ENCODE measurements around a stretch of chr10.

DNA sequence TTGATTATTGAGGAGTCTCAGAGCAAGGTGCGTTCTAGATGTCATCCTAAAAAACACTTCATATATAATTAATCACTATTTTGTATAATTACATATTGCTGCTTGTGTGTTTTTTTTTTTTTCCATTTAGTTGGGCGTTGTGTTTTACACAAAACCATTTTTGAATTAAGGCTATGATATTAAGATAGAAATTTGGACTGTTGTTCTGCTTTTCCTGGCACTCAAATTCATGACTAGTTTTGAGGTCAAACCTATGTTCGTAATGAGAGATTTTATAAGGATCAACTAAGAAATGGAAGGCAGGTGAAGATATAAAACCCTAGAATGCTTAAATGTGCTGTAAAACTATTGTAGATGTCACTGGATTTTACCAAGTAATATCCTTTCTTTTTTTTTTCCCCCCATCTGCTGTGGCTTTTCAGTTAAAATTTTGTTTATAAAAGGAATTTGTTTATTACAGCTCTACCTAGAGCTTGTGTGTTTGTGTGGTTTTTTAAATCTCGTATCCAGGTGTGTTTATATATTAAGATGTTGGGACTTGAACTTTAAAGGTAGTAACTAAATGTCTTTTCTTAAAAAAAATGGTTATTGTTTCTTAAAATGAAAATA, 63.5 kb upstream of the ADRA2A start:
- PRO-cap, 8 experiments = no peak in any of the 8 experiments

- PRO-cap, 8 experiments = no peak in any of the 8 experiments
Observed at GRCh38 chr10:112129299-112129671, 54.3 kb downstream of the GPAM start.

GRCh38 chr10:112383181-112383794, 9.4 kb downstream of the ACSL5 start:
- PRO-cap, 8 experiments = no peak in any of the 8 experiments

GRCh38 chr10:112392927-112393140, 18.9 kb downstream of the ACSL5 start:
- PRO-cap, 8 experiments = no peak in any of the 8 experiments

DNA sequence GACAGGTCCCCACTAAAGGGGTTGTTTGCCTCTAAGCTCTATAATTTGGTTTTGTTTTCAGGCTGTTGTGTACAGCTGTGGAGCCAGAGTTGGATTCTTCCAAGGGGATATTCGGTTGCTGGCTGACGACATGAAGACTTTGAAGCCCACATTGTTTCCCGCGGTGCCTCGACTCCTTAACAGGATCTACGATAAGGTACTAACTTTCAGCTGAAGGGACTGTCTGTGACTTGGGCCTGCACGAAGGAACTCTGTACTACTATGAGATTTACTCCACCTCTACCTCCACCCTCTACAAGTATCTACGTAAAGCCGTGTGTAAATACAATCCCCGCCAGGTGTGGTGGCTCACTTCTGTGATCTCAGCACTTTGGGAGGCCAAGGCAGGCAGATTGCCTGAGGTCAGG, 33.6 kb downstream of the ZDHHC6 start:
- PRO-cap, 8 experiments = no peak in any of the 8 experiments

DNA sequence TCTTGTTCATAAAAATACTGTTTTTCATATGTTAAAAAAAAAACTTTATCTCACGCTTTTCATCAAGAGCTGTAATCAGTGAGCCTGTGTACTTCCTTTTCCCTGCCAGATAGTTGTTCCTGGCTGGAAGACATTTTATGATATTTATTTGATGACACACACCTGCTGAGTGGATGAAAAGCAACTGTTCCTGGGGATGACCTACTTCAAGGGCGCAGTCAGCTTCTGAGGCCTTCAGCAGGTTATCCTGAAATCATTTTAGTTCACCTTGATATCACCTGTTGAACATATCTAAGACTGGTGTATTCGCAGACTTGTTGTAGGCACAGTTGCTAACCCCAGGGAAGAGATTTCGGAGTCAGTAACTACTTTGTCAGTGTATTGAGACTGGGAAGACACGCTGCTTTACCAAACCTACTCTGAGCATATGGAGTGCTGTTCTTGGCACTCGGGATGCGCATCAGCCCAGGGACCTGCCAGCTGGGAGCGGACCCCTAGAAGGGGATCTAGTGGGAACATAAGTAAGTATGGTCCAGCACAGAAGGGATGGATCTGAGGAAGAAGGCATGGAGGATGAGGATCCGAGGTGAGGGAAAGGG, 234.4 kb upstream of the TCF7L2 start:
- PRO-cap, 8 experiments = no peak in any of the 8 experiments

DNA sequence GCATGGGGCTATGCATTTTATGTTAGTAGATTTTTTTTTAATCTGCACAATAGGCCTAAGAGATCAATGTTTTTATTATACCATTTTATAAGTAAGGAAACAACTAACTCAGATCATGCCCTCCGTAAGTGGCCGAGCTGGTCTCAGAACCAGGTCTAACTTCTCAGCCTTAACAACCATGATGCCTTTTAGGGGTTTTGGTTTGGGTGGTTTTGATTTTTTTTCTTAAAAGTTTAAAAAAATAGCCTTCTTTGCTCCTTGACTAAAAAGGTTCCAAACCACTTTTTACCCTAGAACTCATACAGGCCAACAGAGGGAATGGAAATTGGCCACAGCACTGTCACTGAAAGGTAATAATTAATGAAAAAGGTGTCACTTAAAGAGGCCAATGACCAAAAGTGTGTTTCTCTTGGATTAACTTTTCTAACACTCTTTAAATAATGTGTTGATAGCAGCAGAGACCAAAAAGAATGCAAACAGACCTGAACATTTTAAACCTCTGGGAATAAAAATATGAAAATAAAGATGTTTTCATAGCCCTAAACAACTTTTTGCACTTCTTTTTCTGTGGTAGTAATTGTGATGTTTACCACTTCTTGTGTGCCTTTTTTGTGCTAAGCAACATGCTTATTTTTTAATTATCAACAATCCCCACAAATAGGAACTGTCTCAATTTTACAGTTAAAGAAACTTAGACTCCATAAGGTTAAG, 221.1 kb upstream of the TCF7L2 start:
- PRO-cap, 8 experiments = no peak in any of the 8 experiments

GRCh38 chr10:112803737-112804416, 146.2 kb upstream of the TCF7L2 start:
- PRO-cap, 8 experiments = no peak in any of the 8 experiments

- PRO-cap, 8 experiments = no peak in any of the 8 experiments
Observed at GRCh38 chr10:112898835-112899790, 50.9 kb upstream of the TCF7L2 start.

DNA sequence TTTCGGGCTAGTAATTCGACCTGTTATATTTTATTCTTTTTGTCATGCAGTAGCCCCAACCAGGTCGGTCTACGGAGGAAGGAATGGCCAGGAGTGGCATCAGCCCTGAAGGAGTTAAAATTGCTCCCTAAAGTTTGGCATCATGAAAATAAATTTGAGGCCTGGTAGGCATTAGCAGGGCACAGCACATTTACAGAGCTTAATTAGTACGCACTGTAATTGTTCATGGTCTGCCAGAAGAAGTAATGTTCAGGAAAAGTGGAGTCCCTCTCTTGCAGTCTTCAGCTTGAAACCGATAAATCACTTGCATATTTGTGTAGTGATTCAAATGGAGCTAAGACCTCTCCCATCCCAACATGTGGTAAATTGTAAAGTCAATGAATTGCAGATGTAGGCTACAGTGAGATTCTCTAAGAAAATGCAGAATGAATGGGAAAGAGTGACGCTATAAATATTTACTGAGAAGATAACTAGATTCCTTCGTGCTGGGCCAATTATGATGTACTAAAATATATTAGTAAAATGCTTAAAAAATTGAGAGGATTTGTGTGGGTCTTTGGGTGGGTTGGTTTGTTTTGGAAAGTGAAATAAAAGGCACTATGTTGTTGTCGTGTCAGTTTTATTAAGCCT, 8.2 kb downstream of the TCF7L2 start:
- PRO-cap, 8 experiments = peak in 2 of 8 experiments; most common plus-strand start position 248 of the sequence (in 2)

DNA sequence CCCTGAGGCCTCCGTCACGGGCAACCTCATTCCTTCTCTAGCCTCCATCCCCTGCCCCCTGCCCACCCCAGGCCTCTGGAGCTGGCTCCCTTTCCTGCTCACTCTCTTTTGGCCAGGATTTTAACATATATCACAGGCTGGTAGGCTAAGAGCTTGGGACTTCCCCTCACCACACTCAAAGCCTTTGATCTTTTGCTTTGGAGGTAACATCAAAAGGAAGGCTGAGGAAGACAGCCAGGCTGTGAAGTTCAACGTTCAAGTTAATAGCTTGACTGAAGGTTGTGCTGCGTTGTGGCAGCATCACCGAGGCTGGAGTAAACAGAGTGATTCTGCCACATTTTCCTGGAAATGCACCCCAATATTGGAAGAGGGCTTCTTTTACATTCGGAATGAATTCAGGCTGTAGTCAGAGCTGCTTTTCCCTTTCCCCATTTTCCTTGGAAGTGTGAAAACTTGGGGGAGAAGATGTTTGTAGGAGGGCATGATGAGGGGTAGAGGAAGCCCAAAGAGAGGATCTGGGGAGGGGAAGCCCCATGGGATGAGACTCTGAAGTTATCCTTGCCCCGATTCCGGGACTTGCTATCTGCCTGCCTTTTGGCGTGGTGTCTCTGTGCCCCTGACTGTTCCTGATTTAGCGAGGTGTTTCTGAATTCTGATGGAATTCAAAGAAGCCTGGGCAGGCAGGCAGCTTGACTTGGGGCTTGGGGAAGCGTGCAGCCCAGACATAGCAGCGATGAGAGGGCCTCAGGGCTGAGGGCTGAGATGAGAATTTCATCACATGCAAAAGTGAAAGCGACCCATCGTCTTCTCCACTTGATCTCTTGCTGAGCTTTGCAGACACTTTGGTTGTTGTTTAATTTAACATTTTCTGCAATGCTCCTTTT, 57.5 kb downstream of the TCF7L2 start:
- PRO-cap, 8 experiments = no peak in any of the 8 experiments

DNA sequence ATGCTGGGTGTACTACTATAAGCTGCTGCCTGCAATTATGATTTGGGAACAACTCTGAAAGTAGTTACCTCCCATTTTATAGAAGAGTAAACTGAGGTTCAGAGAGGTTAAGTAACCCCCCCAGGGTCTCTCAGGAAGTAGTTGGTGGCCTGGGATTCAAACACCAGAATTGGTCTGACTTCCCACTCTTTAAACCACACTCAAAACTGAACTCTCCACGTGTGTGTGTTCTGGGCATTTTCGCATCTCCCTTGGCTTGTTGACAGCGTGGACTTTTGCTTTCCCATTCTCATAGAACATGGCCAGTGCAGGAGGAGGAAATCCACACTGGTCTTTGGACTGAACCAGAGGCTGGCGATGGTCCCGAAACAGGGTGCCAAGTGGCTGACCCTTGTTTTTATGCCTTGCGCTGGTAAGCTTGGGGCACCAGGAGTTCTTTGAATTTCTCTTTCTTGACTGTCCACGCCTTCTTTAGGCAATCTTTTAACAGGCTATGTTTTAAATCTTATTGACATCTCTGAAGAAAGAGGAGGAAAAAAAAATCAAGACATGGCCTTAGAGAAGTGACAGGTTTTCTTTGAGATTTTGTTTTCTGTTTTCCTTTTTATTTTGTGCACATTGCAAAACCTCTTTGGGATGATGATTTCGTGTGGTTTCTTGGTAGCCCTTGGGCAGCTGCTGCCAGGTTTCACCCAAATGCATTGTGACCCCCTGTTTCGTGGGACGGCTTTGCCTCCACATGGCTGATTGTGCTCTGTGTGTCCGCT, 71.7 kb downstream of the TCF7L2 start:
- PRO-cap, 8 experiments = no peak in any of the 8 experiments

- PRO-cap, 8 experiments = no peak in any of the 8 experiments
Observed at GRCh38 chr10:113053606-113054385, 103.7 kb downstream of the TCF7L2 start.

GRCh38 chr10:113119860-113120556, 170.0 kb downstream of the TCF7L2 start:
- PRO-cap, 8 experiments = no peak in any of the 8 experiments

- PRO-cap, 8 experiments = peak in 5 of 8 experiments; most common plus-strand start chr10:113170354 (in 5)
Observed at GRCh38 chr10:113170118-113170559, 220.1 kb downstream of the TCF7L2 start.

DNA sequence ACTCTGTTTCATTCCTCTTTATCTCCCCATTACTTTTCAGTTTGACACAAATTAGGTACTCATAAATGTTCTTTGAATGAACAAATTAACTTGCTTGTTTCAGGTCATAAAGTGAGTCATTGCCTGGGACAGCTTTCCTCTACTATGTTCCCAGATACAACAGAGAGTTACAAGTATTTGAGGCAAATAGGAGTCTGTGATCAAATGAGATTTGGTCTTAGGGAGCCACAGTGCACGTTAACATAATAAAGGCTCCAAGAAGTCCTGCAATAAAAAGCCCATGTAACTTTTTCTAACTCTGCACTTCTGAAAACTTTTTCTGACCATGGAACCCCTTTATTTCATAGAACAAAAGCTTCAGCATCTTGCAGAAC, 102.4 kb upstream of the HABP2 start:
- PRO-cap, 8 experiments = no peak in any of the 8 experiments

- PRO-cap, 8 experiments = no peak in any of the 8 experiments
Observed at GRCh38 chr10:113560919-113561867, 8.3 kb downstream of the HABP2 start.

DNA sequence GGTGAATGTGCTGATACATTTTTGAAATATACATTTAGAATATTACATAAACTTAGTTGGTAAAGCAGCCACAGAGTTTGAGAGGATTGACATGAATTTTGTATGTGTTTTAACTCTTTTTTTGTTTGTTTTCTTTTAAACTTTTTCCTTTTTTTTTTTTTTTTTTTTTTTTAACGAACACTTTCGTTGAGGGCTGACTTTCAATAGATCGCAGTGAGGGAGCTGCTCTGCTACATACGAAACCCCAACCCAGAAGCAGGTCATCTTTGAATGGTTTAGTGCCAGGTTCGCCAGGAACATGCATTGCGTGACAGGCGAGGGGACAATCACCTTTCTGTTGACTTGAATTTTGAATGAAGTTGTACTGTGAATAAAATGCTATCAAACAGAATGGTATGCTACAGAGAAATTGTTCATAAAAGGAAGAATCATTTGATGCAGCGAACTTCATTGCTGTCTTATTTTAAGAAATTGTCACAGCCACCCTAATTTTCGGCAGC, 23.8 kb downstream of the CASP7 start:
- PRO-cap, 8 experiments = no peak in any of the 8 experiments

- PRO-cap, 8 experiments = no peak in any of the 8 experiments
Observed at GRCh38 chr10:113927615-113928013, 73.2 kb downstream of the NHLRC2 start.

DNA sequence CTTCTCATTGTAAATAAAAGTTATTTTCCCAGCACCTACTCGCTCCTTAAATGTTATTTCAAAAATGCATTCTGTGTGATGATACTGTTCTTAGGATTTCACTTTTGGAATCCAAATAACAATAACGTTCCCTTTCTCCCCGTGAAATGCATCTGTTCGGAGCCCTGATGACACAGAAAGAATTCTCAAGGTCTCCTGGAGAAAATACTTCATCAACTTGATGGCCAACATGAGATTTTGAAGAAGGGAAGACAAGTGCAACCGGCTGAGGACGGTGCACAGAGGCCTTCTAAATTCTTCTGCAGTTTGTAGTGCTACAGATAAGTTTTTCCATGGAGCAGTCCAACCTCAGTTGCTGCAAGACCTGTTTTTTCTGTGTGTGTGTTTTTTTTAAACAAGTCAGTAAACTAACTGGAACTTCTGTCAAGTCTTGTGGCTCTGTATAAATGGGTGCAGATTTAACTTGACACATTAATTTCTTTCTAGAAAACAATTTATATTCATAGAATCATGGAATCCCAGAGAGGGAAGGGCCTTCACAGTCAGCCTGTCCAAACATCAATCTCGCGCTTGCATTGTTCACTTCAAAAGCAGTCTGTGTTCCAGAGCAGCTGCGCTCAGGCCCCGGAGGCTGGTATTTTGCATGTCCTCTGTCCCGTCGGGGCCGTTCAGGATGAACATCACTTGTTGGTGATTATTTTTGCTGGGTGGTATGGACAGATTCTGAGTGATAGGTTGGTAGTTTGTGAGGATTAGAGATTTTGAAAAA, 23.0 kb downstream of the ADRB1 start:
- PRO-cap, 8 experiments = no peak in any of the 8 experiments